Peritoneum (tissue), 1 donor: ENCODE data around the genes OTOP1, MSX1, STK32B, JAKMIP1 and MRFAP1.

GRCh38 chr4:3955129-3956206, 189.3 kb downstream of the ADRA2C start:
- PRO-cap: unidirectional peak, minus-strand start at chr4:3955419

DNA sequence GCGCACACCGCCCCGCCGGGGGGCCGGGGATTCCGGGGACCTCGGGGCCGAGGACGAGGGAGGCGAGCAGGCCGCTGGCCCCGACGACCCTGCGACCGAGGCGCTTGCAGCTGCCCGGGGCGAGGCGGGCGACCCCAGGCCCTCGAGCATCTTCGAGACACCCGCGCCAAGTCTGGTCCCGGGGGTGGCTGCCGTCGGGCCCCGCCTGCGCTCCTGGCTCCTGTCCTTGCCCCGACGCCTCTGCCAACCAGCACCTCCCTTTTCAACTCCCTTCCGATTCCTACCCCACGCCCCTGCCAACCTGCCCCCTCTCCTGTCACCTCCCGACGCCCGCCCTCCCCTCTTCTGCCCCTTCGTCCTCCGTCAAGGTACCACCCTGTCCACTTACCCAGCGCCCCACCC, at the start of gene OTOP1:
TSS of gene OTOP1 (minus strand) at position 215 of the 402 bp plus-strand sequence.
- PRO-cap: no peak

- PRO-cap: no peak
Observed at GRCh38 chr4:4269960-4270218, 20.1 kb downstream of the LYAR start.

- PRO-cap: no peak
Observed at GRCh38 chr4:4385818-4386620, 883 bp upstream of the NSG1 start.

DNA sequence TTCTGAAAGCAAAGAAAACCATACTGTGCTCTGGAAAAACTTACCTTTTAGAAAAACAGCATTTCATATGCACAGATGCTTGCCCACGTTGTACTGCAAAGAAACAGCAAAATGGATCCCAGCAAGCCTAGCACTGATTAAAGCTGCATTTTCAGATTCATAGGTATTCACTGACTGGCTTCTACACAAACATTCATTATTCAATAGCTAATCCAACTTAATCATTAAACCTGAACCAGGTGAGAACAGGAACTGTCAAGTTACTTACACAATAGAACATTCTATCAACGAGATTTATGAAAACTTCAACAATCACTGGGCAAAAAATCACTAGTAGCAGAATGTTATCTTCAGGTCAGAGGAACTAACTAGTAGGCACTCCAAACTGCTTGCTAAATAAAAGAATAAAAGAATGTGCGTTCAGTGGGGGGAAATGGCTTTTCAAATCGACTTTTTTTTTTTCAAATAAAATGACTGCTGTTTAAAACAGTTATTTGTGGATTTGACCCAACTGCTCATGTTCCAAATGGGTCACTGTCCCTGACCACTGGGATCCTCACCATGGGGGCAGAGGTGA, 42.3 kb downstream of the STX18 start:
- PRO-cap: no peak

- PRO-cap: bidirectional peak, plus-strand start at chr4:4859665, minus-strand start at chr4:4859547
Observed at GRCh38 chr4:4859127-4859815, at the start of gene MSX1. Gene MSX1 (plus strand): TSS chr4:4859665.

- PRO-cap: no peak
Observed at GRCh38 chr4:4860281-4861133, 1.0 kb downstream of the MSX1 start.

GRCh38 chr4:5050619-5050818, 761 bp upstream of the STK32B start:
- PRO-cap: no peak

GRCh38 chr4:5051080-5051957, at the start of gene STK32B:
Gene STK32B (plus strand): TSS chr4:5051480.
- PRO-cap: no peak

- PRO-cap: no peak
Observed at GRCh38 chr4:5730600-5731535, 19.9 kb downstream of the EVC start.

- PRO-cap: no peak
Observed at GRCh38 chr4:5740868-5741323, 29.9 kb downstream of the EVC start.

DNA sequence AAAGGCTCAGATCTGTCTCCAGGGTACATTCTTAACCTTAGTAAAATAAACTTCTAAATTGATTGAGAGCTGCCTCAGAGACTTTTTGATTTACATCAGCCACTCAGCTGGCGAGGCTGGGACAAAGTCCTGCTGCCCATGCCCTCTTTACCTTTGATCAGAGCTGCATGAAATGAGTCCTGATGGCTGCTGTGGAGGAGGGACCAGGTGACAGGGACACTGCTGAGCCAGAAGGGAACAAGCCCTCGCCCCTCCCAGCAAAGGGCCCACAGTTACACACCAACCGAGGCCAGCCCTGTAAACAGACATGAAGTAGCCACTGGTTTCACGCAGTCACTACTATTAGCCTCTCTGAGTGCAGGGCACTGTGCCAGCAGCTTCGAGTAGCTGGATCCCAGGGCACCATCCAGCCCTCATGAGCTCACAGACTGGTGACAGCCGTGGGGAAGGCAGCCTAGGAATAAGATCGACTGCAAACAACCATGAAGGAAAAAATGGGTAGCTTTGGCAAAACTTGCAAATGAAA, 128.0 kb downstream of the JAKMIP1 start:
- PRO-cap: no peak

DNA sequence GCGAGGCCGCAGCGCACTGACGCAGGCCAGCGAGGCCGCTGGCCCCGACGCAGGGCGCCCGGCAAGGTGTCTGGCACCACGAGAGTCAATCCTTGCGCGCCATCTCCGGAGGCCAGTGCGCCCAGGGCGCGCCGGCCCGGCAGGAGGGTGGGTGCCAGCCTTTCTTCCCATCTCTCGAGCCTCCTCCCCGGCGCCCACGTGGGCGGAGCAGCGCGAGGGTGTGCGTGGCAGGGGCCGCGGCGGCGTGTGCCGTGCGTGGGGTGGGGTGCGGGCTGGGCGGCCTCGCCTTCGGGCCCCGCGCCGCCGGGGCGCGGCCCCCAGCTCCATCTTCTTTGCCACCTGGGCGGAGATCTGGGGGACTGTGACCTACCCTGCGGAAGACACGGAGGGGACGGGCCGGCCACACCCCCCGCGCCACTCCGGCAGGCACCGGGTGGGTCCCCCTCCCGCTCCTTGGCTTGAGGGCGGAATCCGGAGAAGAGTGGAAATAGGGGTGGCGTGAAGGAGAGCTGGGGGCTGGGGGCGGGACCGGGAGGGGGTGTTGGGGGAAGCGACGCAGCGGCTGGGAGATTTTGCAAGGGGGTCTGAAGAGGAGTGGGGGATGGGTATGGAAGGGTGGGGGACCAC, 801 bp downstream of the JAKMIP1 start:
- PRO-cap: no peak

- PRO-cap: no peak
Observed at GRCh38 chr4:6200062-6200872, at the start of gene JAKMIP1. Gene JAKMIP1 (minus strand): TSS chr4:6200549.

- PRO-cap: no peak
Observed at GRCh38 chr4:6221721-6222216, 21.4 kb upstream of the JAKMIP1 start.

DNA sequence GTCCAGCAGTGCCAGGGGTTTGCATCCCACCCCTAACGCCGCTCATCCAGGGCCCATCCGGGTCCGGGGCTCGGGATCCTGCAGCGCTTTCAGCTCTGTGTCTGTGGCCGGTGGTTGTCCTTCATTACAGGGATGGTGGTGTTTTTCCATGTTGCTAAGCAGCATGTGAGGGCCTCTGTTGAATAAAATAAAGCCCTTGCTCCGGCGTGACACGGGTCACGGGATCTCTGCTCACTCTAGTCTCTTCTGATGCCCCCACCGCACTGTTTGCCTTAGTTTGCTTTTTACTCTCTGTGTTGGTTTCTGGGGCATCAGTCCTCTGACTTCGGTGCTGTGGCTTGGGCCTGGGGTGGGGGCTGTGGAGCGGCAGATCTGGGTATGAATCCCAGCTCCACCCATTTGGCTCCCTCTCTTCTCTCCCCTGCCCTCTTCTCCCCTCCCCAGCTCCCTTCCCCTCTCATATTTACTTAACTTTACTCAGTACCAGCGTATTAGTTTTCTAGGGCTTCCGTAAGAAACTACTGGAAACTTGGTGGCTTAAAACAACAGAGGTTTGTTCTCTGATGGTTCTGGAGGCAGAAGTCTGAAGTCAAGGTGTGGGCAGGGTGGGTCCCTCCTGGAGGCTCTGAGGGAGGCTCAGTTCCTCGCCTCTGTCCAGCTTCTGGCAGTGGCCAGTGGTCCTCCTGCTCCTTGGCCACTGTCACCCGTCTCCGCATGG, 6.7 kb downstream of the WFS1 start:
- PRO-cap: no peak

DNA sequence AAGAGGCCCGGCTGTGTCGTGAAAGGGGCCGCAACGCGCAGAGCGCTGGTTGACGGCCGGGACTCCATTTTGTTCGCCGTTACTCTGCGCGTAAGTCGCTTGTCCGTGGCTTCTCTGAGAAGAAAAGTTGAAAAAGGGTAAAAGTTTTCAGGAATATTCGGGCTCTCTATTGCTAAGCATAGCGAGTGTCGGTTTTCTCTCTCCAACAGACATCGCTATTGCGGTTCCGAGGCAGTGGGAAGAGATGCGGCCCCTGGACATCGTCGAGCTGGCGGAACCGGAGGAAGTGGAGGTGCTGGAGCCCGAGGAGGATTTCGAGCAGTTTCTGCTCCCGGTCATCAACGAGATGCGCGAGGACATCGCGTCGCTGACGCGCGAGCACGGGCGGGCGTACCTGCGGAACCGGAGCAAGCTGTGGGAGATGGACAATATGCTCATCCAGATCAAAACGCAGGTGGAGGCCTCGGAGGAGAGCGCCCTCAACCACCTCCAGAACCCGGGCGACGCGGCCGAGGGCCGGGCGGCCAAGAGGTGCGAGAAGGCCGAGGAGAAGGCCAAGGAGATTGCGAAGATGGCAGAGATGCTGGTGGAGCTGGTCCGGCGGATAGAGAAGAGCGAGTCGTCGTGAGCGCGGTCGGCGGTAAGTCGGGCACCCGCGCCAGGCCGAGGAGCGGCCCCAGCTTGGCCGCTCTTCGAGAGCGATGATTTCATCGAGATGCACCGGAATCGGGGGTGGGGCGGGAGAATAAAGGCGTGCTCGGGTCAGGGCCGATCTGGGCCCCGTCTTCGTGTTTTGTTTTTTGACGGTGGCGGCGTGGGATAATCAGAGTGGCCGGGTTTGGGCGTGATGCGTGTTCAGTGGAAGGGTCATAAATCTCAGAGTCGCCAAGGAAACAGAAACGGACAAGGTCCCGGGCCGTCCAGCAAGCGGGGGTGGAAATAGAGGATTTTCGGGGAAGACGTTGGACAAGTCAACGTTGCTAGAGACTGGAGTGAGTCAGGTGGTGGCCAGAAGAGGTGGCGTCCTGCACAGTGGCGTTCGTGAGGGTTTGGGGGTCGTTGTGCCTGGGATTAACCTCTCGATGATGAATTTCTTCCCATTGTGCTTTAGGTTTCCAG, at the start of gene MRFAP1:
TSS of gene MRFAP1 (plus strand) at position 67 of the 1,119 bp plus-strand sequence.
- PRO-cap: bidirectional peak, plus-strand start at position 67 of the sequence, minus-strand start outside the sequence

DNA sequence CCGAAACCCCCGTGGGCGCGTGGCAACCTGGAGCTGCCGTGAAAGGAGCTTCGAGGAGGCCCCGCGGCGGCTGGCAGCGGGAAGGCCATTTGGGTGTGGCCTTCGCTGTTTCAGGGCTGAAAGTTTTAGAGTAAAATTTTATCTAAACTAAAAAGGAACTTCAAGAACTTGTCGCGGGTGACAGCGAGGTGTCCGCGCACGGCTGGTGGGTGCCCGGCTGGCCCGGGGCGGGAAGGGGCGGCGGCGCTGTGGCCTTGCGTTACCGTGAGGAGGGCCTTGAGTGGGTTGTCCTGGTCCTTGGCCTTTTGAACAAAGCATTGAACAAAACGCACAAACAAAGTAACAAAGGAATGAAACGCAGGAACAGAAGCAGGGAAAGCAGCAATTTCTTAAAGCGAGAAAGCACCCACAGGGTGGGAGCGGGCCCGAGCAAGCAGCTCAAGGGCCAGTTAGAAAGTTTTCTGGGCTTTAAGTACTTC, 16.0 kb upstream of the ENSG00000170846 start:
- PRO-cap: no peak

- PRO-cap: no peak
Observed at GRCh38 chr4:6674789-6675738, 1.2 kb downstream of the ENSG00000170846 start.

DNA sequence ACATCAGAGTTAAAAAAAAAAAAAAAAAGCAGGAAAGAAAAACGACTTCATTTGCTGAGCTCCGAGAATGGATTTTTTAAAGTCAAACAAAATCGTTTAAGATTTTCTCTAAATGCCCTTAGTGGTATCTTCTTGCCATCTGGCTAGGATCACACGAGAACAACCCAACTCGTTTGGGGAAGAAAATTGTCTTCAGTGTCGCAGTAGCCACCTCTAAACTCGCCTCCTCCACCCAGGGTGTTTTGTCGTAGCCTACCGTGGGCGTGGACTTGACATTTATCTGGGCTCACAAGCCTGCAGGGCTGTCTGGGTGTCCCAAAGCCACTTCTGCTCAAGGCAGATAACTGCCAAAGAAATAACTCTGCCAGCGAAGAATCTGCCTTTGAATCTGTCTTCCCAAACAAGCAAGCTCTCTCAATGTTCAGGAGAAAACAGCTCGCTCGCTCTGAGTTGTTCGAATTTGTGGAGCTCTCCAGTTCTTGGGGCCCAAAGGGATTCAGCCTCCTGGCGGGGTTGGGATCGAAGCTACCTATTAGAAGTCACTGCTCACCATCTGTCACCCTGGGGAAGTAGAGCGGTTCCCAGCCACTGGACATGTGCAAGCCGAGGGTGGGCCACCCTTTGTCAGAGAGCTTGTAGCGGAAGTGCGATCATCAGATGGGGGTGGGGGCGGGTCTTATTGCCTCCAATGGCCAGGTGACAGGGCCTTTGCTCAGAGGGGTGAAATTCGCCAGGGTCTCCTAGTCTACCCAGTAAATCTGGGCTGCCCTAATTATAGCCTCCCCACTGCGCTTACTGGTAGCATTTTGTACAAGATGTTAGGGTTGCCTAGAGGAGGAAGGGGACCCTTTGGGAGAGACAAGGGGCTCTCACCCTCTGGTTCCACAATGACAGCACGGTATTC, 14.8 kb downstream of the BLOC1S4 start:
- PRO-cap: no peak